Myometrial cell (primary cell): ENCODE results near the genes TOMM40L and FCGR2B.

- RAMPAGE, long total RNA: no peak
Observed at GRCh38 chr1:160645769-160646772, 773 bp downstream of the SLAMF1 start.

- RAMPAGE, long total RNA: no peak
Observed at GRCh38 chr1:160797028-160797923, 1.3 kb downstream of the LY9 start.

DNA sequence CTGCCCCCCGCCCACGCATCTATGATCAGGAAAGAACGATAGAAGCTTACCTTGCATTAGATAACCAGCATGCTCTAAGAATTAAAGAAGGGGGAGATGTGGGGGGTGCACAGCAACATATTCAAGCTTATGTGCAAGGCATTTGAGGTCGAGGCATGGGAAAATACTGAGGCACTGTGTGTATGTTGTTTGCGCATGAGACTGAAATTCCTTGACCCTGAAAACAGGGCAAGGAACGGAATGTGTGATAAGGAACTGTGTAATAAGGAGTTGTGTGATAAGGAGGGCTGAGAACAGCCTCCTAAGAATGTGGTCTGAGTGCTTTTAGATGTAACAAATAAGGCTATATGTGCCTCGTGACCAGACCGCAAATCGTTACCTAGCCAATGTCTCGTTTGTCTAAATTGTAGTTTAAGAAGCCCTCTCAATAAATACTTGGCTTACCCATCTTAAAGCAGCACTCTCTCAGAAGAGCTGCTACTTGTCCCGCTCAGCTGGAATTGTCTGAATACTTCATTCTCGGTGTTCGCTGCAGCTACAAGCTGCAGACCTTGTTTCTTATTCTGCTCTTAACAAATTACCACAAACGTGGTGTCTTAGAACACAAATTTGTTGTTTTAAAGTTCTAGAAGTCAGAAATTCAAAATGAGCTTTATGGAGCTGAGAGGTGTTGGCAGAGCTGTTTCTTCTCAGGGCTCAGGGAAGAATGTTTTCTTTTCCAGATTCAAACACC lies 26.6 kb upstream of the ITLN1 start:
- RAMPAGE, long total RNA: no peak

GRCh38 chr1:161164827-161165543 lies 1.2 kb upstream of the PPOX start:
- RAMPAGE, long total RNA: no peak

GRCh38 chr1:161175633-161176148 lies 1.6 kb downstream of the B4GALT3 start:
- RAMPAGE, long total RNA: no peak

- RAMPAGE, long total RNA: no peak
Observed at GRCh38 chr1:161192474-161193060, 6.3 kb downstream of the ADAMTS4 start.

- RAMPAGE, long total RNA: start-site peak on the plus strand at chr1:161197363-161197471, 94 and 56 reads in 2 replicates
Observed at GRCh38 chr1:161196574-161197675, 1.9 kb downstream of the ADAMTS4 start.

GRCh38 chr1:161199960-161201036 lies 1.4 kb upstream of the ADAMTS4 start:
- RAMPAGE, long total RNA: no peak

- RAMPAGE, long total RNA: no peak
Observed at GRCh38 chr1:161220511-161220964, 2.9 kb downstream of the APOA2 start.

GRCh38 chr1:161225828-161226826 lies at the start of gene TOMM40L:
Gene TOMM40L (plus strand): TSS chr1:161226060.
- RAMPAGE, long total RNA: no peak

DNA sequence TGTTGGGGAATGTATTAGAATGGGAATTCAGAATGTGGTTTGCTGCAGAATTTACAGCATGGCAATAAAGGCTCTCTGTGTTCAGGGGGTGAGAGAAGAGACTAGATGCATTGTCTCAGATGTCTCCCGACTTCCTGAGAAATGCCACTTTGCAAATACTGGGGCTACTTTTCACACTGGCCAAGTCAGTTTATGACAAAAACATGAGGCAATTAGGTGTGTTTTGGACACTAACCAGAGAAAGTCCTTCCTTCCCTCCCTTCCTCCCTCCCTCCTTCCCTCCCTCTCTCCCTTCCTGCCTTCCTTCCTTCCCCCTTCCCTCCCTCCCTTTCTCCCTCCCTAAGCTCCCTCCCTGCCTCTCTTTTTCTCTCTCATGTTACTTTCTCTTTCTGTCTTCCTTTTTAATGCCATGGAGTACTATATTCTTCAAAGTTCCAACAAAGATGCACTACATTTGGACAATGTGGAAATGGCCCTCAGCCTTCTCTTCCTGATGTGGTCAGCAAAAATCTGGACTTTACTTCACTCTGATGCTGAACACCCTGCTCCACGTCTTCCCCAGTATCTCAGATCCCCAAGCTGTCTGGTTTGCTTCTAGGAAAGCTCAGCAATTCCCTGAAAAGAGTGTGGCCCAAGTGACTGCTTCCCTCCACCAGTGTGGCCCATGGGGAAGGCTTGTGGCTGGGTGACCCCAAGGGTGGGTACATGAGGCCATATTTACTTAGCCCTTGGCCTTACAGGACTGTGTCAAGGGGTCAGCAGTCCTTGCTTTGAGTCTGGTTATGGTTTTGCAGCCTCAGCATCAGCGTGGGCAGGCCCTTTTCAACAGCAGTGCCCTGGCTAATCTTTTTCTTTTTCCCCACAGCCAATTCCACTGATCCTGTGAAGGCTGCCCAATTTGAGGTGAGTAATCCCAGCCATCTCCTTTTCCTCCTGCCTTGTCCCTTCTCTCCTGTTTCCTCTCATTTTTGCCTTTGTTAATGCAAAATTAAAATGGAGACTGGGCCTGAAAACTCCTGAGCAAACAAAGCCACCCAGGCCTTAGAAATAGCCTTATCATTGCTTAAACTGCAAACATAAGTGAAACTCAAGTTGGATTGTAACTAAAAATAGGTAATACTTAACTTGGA lies 8.1 kb downstream of the FCGR2A start:
- RAMPAGE, long total RNA: start-site peak on the plus strand centred at position 356 of the sequence, 73 bp wide, 5 and 48 reads in 2 replicates

DNA sequence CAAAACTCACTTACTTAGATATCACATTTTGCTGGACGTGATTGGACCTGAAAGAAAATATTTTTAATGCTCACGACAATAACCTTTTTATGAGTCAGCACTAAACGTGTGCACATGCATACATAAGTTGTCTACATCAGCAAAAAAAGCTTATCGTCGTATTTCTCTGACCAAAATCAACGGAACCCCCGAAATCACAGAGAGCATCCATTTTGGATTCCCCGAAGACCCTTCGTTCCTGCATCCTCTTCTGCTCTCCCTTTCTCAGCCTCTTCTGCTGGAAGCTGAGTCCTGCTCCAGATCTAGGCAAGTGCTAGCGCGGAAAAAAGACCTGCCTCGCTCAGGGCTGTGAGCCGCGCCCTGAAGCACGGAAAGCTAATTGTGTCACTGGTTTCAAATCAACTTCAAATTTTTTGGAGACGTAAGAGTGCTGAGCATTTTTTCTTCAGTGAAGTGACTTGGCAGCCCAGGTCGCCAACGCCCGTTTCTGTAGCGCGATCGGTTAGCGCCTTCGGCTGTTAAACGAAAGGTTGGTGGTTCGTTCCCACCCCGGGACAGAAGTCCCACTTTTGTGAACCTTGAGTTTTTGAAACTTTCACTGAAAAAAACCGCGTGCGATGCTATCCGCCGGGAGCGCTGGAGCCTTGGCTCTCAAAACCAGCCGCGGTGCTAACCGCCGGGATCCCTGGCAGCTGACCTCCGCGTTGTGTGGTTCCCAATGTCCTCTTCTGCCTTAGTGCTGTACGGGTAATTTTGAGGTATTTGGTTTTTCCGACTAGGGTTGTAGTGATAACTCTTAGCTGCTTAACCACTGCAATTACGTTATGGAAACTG lies 9.6 kb downstream of the FCGR3B start:
- RAMPAGE, long total RNA: no peak

DNA sequence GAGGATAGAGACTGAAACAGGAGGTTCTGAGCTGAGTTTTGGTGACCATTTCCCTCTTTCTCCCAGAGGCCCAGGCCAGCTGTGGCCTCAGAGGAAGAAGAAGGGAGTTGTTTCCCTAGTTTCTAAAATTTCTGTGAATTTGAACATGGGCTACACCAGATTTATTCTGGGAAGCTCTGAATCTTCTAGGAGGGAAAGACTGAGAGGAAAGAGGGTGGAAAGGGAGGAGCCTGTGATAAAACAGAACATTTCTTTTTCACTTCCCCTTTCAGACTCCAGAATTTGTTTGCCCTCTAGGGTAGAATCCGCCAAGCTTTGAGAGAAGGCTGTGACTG lies at the start of gene FCGR2B:
Gene FCGR2B, plus strand, starts transcription at position 271 of the 335 bp plus-strand sequence.
- RAMPAGE, long total RNA: no peak

DNA sequence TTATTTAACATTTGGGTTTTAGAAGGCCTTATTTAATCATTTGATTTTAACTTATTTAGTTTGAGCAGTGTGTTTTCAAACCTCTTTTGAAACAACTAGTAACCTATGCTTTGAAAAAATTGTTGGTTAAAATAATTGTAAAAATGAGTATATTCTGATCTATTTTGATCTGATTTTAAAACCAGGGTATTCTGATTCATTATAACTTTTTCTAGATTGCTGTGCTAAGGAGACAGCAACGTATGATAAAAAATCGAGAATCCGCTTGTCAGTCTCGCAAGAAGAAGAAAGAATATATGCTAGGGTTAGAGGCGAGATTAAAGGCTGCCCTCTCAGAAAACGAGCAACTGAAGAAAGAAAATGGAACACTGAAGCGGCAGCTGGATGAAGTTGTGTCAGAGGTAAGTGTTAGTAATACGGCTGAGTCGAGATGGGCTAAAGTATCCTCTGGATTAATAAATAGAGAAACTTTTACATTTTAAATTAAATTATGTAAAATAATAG lies 53.4 kb downstream of the ATF6 start:
- RAMPAGE, long total RNA: no peak

DNA sequence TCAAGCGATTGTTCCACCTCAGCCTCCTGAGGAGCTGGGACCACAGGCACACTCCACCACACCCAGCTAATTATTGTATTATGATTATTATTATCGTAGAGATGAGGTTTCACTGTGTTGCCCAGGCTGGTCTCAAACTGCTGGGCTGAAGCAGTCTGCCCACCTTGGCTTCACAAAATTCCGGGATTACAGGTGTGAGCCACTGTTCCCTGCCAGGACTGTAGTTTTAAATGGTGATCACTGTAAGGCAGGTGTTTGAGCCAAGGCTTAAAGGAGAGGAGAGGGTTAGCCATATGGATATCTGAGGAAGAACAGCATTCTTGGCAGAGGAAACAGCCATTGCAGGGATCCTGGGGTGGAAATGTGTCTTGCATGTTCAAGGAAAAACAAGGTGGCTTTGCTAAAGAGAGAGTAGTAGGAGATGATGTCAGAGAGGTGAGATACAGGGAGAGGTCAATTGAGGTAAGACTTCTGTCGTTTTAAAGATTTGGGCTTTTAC lies 73.4 kb downstream of the ATF6 start:
- RAMPAGE, long total RNA: no peak

- RAMPAGE, long total RNA: no peak
Observed at GRCh38 chr1:161922212-161922899, 101.3 kb downstream of the OLFML2B start.

DNA sequence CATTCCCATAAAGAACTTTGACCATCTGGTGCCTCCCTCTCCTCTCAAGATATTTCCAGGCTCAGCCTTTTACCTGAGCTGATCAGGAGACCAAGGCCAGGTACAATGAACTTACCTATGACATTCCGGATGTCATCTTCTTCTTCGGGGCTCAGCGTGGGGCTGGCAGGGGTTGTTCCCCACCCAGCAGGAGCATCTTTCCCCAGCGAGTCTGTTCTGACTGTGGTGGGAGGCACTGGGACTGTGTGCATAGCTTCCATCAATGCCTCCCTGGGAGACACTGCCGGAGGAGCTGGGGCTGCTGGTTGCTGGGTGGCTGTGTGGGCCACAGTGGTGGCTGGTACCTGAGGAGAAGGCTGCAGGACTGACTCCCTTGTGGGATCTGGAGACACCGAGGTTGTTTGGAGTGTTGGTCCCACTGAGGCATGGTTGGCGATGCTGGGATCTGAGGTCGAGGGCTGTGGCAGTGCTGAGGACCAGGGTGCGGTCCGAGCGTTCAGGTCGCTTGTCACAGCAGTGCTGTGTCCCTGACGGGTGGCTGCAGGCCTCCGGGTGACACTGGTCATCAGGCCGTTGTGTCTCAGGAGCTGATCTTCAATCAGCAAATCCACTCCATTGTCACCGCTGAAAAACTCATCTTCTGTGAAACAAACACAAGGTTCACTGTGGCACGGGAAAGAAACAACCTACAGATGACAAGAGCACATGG lies 25.8 kb downstream of the OLFML2B start:
- RAMPAGE, long total RNA: no peak

- RAMPAGE, long total RNA: no peak
Observed at GRCh38 chr1:162189185-162190111, 120.0 kb downstream of the NOS1AP start.

- RAMPAGE, long total RNA: no peak
Observed at GRCh38 chr1:162232042-162232329, 144.7 kb downstream of the SPATA46 start.

DNA sequence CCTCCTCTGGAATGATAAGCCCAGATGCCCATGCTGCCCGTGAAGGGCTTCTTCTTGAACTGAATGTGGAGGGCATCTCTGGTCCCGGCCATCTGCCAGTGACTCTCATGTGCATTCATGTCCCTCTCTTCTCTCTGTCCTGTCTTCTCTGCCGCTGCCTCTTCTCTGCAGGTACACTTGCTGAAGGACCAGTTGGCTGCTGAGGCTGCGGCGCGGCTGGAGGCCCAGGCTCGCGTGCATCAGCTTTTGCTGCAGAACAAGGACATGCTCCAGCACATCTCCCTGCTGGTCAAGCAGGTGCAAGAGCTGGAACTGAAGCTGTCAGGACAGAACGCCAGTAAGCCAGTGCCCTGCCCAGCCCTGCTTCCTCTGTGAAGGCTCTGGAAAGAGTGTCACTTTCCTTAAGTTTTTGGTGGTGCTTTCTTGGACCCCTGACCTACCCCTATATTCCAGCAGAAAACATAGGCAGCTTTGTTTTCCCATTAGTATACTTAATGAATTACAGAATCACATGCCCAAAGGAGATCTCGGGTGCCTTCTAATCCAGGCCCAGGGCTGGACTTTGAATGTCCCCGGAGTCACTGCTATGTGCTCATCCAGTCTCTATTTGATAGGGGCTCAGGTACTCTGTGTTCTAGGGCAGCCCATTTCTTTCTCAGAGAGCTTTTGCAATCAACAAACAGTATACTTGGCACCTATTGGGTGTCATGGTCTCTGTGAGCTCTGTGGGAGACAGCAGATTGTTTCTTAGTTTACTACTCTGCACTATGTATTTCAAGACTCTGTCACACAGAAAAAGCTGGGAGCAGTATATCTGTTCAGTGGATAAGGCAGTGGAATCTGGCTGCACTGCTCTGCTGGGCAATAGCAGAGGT lies 11.2 kb downstream of the SPATA46 start:
- RAMPAGE, long total RNA: no peak